ENCODE results near the genes ABHD15 and EVI2A.

DNA sequence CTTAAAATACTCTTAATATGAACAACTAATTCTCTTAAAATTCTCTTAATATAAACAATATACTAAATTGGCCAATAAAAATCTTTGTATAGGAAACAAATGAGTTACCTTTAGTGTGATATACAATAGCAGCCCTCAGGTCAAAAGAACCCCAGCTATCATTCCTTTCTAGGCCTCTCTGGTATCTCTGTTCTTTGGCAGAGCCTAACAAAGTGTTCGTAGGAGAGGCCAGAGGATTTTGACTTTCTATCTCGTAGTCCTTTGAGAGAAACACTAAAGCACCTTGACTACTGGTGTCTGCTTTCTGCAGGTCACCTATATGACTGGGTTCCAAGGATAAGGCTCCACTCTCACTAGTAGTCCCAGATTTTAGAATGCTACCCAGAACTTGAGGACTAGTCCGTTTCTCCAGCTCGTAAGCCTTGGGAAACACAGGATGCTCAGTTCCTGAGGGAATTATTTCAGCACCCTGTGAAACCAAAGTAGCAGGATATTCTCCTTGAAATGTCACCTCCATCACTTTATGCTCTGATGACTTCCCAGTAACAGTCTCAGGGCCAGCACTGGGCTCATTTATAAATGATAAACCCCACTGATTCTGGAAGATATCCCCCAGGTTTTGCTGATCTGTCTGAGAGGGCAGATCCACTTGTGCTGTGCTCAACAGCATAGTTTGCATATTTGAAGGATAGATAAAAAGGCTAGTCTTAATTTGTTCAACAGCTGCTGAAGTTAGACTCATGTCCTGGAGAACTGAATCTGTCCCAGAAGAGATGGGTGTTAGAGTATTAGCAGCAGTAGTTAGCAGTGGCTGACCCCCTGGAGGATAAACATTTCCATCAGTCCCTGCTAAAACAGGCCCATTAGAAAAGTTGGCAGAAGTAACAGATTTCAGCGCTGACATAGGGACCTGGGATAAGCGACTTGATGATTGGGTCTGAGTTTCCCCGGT is 7.8 kb downstream of the NUFIP2 start:
- PRO-cap: no peak

- PRO-cap: no peak
Measured at GRCh38 chr17:29565698-29566464, 956 bp downstream of the ABHD15 start.

DNA sequence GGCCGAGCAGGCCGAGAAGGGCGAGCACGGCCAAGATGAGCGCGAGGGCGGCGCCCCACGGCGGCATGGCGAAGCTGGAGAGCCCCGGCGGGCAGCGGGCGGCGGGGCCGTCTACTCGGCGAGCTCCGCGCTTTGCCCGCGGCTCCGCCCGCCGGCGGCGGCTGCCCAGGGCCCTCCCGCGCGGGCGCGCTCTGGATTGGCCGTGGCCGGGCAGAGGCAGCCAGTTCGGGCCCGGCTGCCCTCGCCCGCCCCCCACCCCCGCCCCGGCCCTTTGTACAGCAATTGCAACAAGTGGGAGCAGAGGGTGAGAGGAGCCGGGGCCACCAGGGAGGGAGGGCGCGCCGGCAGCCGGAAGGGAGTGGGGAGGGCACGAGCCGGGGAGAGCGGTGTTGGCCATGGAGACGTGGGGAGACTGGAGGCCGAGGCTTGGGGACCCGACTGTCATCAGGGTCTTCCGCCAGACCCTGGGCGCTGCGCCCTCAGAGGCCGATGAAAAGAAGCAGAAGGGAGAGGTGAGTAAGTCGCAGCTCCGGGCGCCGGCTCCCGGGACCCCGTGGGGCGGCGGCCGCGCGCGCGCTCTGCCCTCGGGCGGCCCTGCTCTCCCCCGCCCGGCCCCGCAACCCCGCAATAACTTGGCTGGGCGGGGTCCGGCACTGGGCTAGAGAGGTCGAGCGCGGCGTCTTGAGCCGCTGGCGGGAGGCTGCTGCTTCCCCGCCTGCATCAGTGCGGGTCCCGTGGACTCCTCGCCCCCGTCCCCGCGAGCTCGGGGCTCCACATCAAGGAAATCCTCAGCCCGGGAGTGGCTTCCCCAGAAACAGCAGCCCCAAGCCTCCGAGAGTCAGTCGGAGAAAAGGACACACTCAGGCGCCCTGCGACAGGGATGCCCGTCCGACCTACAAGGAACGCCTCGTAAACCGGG is at the start of gene ABHD15:
Gene ABHD15 (minus strand): TSS at position 138 of the 919 bp plus-strand sequence.
- PRO-cap: bidirectional peak, plus-strand start at position 300 of the sequence, minus-strand start at position 134 of the sequence

DNA sequence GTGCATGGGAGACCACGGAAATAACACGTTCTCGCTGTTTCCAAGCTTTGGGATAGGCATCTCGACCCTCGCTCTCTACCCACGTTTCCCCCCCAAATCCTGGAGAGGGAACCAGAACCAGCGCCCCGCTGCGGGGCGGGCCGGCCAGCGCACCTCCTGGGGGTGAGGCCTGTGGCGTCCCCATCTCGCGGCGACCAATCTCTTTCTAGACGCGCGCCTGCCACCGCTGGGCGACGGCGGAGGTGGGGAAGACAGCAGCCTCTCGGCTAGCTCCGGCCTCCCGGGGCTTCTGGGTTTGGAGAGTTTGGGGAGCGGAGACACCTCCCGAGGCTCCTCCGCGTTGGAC is 709 bp upstream of the TP53I13 start:
- PRO-cap: bidirectional peak, plus-strand start at position 229 of the sequence, minus-strand start at position 101 of the sequence

- PRO-cap: no peak
Measured at GRCh38 chr17:29584579-29585029, 4.8 kb downstream of the GIT1 start.

DNA sequence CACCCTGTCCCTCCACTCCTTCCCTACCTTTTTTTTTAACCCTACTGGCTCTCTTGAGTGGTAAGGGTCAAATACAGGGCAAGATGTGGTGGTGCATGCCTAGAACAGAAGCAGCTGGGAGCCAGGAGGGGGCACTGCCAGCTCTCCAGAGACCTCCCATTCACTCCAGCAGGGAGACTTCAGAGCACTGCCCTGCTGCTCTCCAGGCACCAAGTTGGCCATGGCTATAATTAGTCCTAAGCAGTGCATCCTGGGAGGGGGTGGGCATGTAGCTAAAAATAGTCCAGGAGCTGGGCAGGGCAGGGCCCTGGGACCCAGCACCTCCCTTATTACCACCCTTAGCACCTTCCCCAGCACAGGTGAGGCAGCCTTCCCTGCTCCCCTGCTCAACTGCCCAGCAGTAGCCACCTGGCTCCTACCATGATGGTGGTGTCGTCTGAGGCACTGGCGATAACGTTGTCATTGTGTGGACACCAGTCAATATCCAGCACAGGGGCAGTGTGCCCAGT is 3.4 kb downstream of the CORO6 start:
- PRO-cap: no peak

GRCh38 chr17:29674259-29674743 is 51.6 kb upstream of the CORO6 start:
- PRO-cap: no peak

DNA sequence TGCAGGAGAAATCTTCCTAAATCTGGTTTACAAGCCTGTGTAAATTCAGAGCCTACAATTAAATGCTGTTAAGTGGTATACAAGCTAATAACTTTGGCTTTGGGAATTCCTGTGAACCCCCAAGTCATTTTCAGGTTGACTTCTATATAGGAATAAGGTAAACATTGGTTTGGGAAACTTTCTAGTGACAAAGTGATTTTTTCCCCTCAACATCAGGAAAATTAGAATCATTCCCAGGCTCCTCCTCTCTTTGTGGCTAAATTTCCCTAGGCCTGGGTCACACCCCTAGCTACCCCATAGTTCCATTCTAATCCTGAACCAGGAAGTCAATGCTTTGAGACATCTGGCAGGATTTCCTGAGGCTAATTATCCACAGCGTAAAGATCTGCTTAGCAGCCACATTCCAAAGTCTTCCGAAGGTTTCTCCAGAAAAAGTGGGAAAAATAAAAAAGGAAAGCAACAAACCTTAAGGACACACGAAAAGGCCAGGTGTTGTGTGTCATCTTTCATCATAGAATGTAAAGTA is 60.2 kb upstream of the CORO6 start:
- PRO-cap: no peak

- PRO-cap: no peak
Measured at GRCh38 chr17:29695088-29695508, 72.4 kb upstream of the CORO6 start.

GRCh38 chr17:29716645-29717451 is 94.1 kb upstream of the CORO6 start:
- PRO-cap: no peak

- PRO-cap: no peak
Measured at GRCh38 chr17:30337547-30338114, 3.8 kb upstream of the TMIGD1 start.

DNA sequence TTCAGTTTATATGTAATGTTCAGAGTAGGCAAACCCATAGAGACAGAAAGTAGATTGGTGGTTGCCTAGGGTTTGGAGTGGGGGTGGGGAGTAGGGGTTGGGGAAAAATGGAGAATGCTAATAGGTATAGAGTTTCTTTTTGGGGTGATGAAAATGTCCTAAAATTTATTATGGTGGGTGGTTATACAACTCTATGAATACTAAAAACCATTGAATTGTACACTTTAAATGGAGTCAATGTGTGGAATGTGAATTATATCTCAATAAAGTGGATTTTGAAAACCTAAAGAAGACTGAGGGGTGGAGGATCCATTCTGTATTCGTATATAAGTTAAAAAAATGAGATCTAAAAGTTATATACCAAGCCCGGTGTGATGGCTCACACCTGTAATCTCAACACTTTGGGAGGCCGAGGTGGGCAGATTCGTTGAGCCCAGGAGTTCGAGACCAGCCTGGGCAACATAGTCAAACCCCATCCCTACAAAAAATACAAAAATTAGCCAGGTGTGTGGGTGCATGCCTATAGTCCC is 40.1 kb upstream of the GOSR1 start:
- PRO-cap: no peak

DNA sequence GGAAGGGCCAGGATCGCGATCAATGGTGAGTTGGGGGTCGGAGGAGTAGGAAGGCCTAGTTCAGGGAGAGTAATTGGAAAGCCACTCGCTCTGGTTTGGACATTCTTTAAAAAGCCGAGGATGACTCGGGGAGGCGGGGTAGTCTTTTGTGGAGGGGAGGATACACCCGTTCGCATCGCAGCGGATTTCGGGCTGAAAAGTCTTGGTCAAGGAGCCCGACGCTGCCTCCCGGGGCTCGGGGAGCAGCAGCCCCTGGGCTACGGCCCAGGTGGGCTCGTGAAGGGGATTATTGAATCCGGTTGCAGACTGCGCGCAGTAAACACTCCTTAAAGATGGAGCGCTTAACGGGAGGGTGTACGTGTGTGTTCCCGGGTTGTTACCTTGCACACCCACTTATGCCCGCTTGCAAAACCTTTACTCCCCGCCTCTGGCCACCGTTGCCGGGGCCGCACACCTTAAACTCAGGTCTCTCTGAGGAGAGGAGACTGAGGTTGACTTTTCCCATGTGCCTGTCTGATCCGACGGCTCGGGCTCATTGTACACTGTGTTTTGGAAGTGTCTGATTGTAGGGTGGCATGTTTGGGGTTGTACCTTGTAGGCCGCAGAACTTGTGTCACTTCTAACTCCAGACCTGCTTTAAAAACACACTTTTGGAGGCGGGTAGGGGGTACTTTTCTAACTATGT is 123.9 kb downstream of the GOSR1 start:
- PRO-cap: no peak

GRCh38 chr17:30732235-30733013 is 92.1 kb downstream of the CRLF3 start:
- PRO-cap: no peak

DNA sequence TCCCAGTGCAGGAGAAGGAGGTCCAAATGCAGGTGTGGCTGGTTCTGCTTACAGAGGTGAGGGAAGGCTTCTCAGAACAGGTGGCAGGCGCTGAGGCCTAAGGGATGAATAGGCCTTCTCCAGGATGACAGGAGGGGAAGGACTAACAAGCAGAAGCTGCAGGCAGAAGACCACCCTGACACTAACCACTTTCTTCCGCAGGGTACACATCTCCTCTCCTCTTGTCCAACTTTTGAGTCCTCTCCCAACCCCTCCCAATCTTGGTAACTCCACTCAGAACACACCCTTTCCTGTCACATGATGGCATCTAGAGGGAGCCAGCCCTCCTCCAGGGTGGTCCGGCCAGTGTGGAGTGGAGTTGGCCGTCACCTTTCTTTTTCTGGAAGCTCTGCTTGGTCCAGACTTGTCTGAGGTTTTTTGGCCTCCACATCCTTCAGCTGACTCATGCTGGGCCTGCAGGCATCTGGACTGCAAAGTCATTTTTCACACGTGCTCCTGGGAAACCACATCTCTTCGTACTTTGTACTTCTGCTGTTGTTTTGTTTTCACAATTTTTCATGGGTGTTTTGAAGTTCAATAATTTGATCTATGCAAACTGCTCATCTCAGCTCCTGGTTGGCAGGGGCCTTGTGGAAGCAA is 42.7 kb upstream of the NF1 start:
- PRO-cap: no peak

DNA sequence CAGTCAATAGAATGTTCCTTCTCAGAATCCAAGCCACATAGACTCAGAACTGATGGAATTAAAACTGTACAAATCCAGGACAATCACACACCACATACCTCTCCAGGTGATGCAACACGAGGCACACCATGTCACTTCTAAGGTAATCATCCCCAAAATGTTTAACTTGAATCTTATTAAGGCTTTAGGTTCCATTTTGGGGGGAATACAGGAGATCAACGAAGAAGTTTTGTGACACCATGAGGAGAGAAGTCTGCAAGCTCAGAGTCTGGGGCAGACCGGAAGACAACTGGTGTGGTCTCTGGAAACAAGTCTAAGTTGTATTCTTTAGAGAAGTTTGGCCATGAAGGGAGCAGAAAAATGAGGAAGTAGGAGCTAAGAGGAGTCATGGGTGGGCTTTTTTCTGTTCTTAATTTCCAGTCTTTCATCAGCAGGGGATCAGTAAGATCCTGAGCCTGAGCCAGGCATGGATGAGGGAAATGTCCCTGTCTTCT is 35.9 kb upstream of the NF1 start:
- PRO-cap: no peak

- PRO-cap: no peak
Measured at GRCh38 chr17:31310874-31311422, 2.9 kb downstream of the EVI2B start.

DNA sequence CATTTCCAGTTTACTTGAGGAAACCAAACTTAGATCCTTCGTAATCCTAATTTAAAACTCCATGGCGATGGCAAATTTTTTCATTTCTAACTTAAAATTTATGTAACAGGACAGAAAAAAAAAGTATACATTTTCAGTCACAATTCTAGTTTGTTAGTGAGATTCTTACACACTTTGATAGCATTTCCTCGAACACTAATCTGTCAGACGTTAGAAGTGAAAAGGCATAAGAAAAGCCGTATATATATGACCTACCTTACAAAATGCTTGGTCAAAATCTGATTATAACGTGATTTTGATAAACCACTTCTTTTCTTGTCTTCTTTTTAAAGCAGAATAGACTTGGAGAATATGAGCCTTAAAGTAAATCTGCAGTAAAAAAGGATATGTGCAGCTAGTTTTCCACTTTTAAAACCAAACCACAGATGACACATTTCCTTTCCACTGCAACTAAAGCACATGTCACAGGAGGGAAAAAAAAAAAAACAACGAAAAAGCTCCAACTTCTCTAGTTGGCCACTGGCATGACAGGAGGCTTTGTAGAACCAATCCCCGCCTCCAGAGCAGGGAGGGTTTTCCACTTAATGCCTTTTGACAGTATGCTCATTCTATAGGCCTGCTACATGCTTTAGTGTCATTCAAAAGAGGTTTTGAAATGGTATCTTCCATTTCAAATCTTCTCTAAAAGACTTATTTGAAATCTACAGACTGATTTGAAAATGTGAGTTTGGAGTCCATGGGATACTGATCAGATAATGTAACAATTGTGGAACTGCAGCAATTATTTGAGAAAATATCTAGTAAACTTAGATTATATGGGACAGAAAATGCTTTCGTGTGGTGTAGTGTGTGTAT is at the start of gene EVI2A:
Gene EVI2A (minus strand): TSS at position 383 of the 855 bp plus-strand sequence.
- PRO-cap: no peak

DNA sequence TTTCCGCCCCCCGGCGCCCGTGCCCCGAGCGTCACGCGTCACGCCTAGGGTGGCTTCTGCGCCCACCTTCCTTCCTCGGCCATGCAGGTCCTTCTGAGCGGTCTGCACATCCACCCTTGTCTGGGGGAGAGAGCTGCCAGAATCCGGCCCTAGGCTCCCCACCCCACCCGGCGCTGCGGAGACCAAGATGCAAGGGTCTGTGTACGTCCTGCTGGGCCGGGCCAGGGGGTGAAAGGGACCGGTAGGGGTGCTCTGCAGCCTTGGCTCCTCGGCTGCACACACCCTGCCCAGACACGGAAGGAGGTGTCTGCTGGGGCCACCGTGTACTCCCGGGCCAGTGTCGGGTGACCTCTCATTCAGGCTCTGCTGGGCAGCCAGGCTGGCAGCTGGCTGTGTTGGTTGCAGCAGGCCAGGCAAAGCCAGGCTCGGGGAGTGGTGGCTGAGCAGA is 745 bp downstream of the RAB11FIP4 start:
- PRO-cap: no peak

DNA sequence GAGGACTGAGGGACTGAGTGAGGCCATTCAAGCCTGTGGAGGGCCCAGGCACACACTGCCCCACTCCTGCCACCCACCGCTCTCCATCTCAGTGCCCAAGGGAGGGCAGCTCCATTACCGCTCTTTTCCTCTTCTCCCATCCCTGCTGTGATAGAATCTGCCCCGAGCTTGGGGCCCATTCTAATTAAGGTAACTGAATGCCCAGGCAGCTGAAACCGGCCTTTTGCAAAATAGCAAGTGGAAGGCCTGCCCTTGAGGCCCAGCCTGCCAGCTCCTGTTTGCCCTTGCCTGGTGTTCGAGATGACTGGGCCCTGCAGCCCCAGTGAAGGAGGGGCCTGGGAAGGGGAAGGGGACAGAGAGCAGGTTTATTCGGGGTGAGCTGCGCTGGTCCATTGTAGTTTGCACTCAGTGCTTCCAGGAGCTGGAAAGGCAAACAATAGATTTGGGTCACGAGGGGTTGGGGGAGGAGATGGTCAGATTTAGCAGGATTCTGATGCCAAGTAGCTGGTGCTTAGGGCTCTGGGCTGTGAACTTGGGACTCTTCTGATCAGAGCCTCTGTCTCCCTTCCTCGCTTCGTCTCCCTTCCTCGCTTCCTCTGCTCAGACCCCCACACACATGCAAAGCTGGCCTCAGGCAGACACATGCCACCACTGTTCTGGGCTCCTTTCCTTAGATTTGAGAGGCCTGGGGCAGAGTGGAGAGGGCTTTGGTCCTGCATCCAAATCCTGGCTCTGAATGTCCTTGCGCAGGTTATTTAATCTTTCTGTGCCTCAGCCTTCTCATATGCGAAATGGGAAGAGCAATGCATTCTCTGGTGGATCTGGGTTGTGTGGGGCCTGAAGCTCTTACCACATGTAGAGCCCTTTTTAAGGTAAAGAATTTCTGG is 76.4 kb downstream of the RAB11FIP4 start:
- PRO-cap: no peak